ENCODE data around the gene AANAT.

GRCh38 chr17:76271817-76272866 is 7.0 kb downstream of the UBALD2 start:
- PRO-cap, result bidirectional peak, plus-strand start at chr17:76272433, minus-strand start at chr17:76272237

DNA sequence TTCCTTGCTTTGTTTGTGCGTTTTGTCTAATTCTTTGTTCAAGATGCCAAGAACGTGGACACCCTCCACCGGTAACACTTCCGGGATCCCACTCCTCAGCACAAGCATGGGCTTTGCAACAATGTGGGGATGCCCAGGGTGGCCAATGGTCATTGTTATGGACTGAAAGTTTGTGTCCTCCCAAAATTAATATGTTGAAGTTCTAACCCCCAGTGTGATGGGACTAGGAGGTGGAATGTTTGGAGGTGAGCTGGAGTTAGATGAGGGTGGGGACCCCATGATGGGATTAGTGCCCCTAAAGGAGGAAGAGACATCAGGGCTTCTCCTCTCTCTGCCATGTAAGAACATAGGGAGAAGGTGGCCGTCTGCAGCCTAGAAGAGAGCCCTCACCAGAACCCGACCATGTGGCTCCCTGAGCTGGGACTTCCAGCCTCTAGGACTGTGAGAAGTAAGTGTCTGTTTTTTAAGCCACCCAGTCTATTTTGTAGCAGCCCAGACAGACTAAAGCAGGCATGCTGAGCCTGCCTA is 3.8 kb upstream of the PRPSAP1 start:
- PRO-cap, result no peak

- PRO-cap, result bidirectional peak, plus-strand start at chr17:76384035, minus-strand start at chr17:76383952
Observed at GRCh38 chr17:76383815-76384172, 615 bp upstream of the SPHK1 start.

DNA sequence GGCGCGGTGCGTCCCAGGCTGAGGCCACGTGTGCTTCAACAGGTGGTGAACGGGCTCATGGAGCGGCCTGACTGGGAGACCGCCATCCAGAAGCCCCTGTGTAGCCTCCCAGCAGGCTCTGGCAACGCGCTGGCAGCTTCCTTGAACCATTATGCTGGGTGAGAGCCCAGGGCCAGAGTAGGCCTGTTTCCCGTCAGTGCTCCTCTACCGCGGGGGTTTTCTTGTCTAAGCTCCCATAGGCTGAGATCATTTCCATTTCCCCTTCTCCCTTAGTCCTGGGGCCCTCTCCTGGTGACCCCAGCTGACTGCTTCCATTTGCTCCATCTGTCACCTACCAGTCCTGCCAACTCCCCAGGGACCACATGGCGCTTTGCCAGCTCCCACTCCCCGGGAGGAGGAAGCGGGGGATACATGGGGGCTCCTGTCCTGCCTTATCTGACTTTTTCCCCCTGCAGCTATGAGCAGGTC is 2.0 kb downstream of the SPHK1 start:
- PRO-cap, result unidirectional peak, minus-strand start at position 153 of the sequence

GRCh38 chr17:76467236-76467758 is at the start of gene AANAT:
Gene AANAT, plus strand, starts transcription at chr17:76467603.
- PRO-cap, result no peak

GRCh38 chr17:76480623-76481060 is 13.2 kb downstream of the AANAT start:
- PRO-cap, result unidirectional peak, plus-strand start at chr17:76480864

DNA sequence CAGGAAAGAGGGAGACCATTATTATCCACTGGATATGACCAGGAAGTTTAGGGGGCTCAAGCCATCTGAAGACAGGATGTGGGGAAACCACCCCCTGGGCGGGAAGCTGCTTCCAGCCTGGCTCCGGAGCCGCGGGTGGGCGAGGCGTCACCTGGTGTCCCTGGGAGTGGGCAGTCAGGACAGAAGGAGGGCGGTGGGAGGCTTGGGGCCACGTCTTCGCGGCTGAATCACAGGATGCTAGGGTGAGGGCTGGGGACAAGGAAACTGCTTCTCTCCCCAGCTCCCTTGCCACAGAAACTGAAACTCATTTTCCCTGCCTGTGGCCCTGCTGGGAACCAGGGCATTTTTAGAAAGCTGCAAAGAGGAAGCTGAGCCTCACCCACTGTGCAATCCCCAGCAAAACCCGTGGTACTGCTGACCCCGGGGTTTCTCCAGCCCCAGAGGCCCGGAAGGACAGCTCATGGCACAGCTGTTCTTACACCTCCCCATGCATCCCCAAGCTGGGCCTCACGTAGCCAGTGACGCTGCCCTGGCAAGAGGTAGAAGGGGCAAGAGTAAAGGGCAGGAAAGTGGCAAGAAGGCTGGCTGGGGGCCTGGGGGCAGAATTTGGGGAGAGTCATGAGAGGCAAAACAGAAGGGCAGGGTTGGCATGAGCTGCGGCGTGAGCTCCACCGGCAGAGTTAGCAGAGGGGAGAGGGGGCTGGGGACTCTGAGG is 8.2 kb downstream of the RHBDF2 start:
- PRO-cap, result bidirectional peak, plus-strand start at position 240 of the sequence, minus-strand start at position 244 of the sequence; bidirectional peak, plus-strand start at position 557 of the sequence, minus-strand start at position 299 of the sequence

GRCh38 chr17:76527052-76527462 is 10.5 kb downstream of the CYGB start:
- PRO-cap, result no peak

- PRO-cap, result no peak
Observed at GRCh38 chr17:76528507-76528857, 9.0 kb downstream of the CYGB start.

DNA sequence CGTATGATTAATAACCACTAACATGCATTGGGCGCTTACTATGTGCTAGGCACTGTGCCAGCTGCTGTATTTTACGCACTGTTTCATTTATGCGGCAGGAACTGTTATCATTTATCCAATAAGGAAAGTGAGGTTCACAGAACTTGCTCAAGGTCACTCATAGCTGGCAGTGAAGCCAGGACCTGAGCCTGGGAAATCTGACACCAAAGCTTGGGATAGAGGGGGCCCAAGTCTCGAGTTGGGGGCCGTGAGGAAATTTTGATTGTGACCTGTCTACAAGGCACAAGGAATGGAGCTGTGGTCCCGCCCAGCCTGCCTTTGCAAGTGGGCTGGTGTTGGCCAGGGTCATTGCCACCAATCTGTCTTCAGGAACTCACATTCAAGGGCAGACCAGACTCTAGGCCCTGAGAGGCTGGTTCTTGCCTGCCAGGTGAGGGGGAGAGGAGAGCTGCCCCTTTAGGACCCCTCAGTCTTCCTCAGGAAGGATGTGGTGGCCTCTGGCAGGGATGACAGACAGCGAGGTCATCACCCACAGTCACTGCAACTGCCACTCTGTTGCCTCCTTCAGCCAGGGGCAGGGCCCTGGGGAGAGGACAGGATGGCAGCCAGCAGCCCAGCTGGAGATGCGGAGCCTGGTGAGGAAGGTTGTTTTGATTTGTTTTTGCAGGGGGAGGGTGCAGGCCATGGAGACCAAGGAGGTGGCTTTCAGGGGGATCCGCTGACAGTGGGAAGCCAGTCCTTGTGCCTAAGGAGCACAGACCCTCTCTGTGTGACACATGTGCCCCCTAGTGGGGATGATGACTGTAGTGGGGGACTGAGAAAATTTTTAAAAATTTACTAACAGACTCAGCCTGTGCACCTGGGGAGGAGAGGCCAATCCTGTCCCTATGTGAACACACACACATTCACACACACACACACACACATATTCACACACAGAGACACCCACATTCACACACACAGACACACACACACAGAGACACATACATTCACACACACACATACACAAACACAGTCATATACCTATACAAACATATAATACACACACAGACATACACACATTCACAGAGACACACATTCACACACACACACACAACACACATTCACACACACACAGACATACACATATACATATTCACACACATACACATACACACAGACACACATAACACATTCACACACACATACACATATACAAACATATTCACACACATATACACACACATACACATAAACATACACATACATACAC is 7.3 kb downstream of the PRCD start:
- PRO-cap, result no peak

GRCh38 chr17:76548312-76548876 is 8.6 kb downstream of the PRCD start:
- PRO-cap, result no peak

DNA sequence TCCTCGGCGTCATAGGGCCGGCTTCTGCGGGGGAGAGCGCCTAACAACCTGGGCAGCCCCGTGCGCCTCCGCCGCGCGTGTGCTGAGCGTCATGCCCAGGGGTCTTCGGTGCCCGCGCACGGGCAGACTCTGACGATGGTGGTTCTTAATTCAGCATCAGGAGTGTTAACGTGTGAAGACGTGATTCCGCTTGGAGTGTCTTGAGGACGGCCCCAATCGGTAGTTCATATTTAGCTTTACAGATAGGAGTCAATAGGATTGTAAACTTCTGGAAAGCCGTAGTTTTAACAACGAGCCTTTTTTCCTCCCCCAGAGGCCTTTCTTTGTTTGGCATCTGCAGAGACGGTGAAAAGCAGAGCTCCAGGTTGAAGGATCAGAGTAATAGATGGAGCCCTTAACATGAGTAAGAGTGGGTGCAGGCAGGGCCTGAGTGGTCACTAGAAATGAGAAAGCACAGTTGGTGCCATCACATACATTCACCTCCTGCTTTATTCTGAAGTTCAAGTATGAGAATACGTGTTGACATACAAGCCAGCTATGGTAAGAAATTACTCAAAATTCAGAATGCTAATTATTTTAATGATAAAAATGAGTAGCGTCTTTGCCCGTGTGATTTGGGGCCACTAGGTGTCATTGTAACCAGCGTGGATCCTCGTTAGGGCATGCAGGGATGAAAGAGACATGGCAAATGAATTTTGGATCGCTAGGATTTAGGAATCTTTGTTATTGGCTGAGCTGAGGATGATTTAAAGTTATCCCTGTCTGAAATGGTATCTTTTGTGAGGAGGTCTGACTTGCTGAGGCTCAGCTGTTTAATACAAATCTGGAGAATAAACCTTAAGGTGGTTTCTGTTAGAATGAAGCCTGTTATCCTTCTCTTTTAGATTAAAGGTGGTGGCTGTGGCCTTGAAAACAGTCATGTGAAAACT is 18.5 kb downstream of the PRCD start:
- PRO-cap, result no peak

GRCh38 chr17:76586632-76587390 is 1.2 kb upstream of the ST6GALNAC2 start:
- PRO-cap, result no peak

DNA sequence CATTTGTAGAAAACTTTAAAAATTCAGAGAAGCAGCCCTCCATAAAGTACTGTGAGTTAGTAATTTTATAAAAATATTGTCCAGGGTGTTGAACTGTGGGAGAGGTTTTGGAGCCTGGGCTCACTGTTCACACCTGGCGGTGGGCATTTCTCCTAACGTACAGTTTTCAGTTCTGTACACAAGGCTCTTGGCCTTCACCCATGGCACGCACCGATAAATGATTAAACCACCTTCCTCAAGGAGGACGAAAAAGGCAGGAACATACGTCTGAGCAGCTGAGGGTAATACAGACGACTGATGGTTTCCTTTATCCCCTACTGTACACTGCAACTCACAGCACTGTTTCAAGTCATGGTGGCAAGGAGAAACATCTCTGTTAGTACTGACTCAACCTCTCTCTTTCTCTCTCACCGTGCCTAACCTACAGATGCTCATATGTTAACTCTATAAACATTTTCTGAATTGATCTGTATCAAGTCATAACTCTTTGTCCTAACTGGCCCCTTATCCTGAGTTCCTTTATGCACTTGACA is 1.5 kb upstream of the ST6GALNAC1 start:
- PRO-cap, result no peak

DNA sequence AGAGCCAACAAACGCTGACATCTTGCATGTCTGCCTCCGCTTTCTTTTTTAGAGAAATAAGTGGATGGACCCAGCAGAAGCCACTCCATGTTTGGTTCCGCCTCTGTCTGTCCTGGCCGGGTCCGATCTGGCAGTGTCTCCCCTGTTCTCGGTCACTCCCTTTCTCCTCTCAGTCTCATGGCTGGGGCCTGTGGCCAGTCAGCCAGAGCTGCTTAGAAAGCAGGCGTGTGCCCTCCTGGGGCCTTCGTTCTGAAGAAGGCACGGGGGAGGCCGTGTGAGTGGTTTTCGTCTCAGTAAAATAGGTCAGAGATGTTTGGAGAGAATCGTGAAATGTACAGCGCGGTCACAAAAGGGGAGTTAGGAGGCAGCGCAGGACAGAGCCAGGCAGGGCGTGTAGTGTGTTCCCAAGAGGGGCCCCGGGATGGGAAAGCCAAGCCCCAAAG is 23.3 kb downstream of the MXRA7 start:
- PRO-cap, result bidirectional peak, plus-strand start at position 356 of the sequence, minus-strand start at position 129 of the sequence

- PRO-cap, result bidirectional peak, plus-strand start at chr17:76700870, minus-strand start at chr17:76700708
Observed at GRCh38 chr17:76700532-76701601, 9.9 kb downstream of the MXRA7 start.

DNA sequence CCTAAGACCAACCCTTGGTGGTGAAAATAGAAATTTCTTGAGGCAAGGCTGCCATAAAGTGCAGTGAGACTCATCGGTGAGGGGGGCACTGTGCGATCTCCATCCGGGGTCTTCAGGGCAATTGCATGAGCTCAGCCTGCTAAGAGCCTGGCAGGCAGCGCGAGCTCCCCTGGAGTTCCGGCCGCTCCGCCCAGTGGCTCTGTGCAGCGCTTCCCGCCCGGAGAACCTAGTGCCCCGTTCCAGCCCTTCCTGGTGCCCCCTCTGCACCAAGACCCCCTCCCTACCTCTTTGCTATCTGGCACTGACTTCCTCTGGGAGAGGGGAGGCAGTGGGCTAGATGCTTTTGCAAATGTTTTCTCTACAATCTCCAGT is 101.2 kb downstream of the MGAT5B start:
- PRO-cap, result no peak

DNA sequence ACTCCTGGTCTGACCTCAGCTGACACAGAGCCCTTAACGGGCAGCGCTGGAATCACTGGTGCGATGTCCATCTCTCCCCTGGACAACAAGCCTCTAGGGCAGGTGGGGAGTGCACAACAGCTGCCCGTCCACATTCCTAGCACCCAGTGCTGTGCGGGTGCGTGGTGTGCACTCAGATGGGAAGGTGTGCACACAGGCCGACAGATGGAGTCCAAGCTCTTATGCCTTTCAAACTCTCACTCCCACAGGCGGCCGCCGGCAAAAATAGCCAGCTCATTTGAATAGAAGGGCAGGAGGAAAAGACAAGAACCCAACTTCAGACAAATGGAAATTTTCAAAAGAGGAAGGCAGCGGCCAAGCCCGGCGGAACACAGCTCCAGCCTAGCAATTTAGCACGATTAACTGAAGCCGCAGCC is 104.0 kb upstream of the SEC14L1 start:
- PRO-cap, result no peak

DNA sequence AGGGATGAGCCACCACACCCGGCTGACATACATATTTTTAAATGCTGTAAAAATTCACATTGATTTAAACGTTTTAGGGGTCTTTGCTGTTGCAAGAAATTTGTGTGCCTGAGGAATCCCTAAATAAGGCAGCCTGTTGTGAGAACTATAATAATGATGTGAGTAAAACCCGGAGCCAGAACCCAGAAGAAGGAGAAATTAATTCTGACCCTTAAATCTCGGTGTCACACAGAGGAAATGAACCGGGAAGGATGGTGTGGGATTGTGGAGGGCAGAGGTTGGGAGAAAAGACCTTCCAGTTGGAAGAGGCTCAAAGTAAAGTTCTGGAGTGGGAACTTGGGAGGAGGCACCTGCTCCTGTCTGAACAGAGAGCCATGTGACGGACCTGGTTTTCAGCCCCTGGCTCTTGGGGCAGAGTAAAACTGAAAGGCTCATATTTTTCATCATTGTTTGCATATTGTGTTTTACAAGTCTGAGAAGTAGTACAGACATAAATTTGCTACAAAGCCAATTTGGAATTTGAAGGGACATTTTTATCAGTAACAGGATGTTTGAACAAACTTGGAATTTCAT is 24.5 kb upstream of the SEC14L1 start:
- PRO-cap, result no peak

DNA sequence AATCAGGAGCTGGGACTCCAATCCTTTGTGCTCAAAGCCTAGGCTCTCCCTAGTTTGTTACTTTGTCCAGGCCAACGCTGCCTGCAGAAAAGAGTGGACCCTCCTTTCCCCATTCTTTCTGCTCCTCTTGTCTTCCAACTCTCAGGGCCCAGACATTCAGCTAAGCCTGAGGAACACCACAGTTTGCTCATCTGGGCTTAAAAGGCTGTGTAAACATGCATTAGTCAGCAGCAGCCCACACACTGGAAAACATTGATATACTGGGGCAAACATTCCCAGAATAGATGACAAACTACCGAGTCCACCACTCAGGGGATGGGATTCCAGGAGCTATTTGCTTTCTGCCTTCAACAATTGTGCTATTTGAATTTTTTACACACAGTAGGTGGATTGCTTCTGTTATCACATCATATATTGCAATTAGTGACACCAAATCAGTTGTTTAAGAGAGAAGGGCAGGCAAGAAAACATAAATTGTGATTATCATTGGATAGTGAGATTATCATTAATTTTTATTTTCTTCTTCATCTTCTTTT is 18.9 kb upstream of the SEC14L1 start:
- PRO-cap, result no peak

Measured in bile duct (tissue), 1 donor.